ENCODE results near the genes GPR34, CASK, MAOB and ZNF674.

DNA sequence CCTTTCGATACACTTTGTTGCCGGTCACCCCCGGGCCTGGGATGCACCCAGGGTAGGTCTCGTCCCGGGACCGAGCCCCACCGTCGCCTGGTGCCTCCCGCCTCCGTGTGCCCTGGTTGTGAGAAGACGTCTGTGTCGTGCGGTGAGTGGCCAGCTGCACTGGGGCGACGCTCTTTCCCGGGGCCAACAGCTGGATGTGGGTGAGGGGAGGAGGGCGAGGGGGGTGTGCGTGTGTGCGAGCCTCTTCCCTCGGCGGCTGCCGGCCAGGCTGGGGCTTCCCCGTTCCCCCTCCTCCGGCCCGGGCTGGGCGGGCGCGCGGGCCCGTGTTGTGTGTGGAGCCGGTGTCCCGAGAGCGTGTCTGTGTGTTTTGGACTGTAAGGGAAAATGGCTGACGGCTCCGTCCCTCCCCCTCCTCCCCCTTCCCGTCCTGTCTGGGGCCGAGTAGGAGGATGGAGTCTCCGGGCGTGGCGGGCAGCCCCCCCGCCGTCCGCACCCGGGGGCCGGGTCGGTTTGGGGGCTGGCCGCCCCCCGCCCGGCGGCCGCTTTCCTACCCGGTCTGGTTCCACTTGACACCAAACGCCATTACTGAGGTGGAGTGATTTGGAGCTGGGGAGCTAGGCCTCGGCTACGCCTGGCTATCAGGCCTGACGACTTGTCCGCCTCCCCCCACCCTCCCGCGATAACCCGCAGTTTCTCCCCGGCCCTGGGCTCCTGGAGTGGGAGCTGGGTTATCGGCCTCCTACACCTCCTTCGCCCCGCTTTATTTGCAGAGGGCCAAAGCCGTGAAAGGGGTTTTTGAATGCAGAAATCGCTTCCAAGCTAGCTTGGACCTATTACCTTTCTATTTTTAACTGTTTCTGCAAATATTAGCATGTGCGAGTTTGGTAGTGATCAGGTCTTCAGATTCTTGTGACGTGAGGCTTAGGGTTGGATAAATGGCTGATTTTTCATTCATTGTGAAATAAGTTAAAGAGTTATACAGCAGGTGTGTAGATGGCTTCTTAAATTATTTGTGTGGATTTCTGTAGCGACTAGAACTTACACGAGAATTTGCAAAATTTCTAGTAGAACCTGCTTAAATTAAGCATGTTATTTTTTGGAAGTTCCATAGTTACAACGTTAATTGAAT, 1.1 kb downstream of the USP9X start:
- RRBS: 2% methylated on average over 20 of the region's 71 CpGs

GRCh38 chrX:41232151-41233013, 101.6 kb upstream of the DDX3X start:
- RRBS: no CpG with 5 or more reads among the region's 3 CpGs

DNA sequence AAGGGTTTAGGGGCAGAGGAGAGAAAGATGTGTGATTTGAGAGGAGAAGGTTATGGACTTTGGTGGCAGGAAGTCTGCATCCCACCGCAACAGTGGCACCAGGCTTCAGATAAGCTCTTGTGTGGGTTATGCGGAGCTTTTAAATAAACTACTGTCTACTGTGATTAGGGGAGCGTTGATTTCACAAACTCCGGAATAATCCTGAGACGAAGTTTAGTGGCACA, 1.4 kb downstream of the DDX3X start:
- RRBS: no CpG with 5 or more reads among the region's 5 CpGs

GRCh38 chrX:41342801-41343912, 9.2 kb downstream of the DDX3X start:
- RRBS: no CpG with 5 or more reads among the region's 6 CpGs

DNA sequence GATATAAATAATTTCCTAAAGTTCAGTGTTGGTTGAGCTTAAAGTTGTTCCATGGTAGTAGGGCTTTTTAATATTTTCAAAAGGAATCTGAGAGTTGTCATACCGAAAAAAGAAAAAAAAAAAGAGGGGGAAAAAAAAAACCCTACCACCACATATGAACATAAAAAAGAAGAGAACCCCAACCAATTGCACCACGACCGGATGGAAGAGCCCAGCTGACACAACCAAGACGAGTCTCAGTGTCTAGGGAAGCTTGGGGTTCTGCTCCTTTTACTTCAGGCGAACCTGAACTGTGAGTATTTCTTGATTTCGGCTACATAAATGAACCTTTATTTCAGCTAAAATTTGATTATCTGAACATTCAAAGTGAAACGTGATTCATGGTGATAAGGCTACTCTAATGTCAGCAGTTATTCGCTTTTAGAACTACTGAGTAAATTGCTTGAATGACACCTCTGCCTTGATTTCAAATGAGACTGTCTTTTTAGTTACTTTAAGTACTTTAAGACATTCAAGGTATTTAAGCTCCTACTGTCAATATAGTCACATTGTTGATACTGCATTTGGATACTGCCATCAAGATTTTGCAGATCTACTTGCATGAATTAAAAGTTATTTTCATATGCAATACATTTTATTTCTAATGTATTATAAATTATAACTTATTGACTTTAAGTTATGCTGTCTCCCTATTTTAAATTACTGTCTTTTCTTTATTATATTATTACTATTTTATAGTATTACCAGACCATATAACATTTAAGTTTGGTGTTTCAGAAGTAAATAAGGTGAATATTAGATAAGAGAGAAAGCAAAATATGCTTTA, at the start of gene GPR34:
Gene GPR34, plus strand, starts transcription at position 181 of the 826 bp plus-strand sequence.
- RRBS: no CpG with 5 or more reads among the region's 8 CpGs

GRCh38 chrX:41922881-41923911, at the start of gene CASK:
CASK (minus strand) TSS chrX:41923554.
- RRBS: 2% methylated on average over 40 of the region's 155 CpGs

DNA sequence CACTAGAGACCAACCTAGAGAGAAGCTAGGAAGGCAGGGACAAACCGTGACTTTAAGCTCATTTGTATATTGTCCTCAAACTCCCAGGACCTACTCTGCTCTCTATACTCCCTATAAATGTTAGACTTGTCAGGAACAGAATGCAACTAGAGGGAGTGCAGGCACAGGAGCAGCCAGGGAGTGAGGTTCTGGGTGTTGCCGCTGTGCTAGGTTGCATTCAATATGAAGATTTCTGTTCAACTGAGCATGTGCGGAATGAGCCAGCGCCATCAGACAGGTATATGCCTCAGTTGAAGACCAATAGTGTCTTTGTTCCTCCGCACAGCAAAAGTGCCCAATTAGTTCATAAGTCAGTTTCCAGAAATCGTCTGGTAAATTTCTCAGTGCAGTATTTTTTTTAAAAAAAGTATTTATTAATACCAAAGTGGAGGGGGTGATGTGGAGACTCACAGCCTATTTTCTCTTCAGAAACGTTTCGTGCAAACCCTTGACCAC, 1.0 kb upstream of the CASK start:
- RRBS: no CpG with 5 or more reads among the region's 8 CpGs

GRCh38 chrX:41984700-41984899, 61.2 kb upstream of the CASK start:
- RRBS: no CpG with 5 or more reads among the region's 3 CpGs

DNA sequence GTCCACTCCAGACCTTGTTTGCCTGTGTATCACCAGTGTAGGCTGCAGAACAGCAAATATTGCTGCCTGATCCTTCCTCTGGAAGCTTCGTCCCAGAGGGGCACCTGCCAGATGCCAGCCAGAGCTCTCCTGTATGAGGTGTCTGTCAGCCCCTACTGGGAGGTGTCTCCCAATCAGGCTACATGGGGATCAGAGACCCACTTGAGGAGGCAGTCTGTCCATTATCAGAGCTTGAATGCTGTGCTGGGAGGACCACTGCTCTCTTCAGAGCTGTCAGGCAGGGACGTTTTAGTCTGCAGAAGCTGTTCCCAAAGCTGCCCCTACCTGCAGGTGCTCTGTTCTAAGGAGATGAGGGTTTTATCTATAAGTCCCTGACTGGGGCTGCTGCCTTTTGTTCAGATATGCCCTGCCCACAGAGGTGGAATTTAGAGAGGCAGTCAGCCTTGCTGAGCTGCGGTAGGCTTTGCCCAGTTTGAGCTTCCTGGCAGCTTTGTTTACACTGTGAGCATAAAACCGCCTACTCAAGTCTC, 38.1 kb upstream of the PPP1R2C start:
- RRBS: no CpG with 5 or more reads among the region's 4 CpGs

GRCh38 chrX:42933963-42934888, 156.3 kb upstream of the PPP1R2C start:
- RRBS: no CpG with 5 or more reads among the region's 6 CpGs

DNA sequence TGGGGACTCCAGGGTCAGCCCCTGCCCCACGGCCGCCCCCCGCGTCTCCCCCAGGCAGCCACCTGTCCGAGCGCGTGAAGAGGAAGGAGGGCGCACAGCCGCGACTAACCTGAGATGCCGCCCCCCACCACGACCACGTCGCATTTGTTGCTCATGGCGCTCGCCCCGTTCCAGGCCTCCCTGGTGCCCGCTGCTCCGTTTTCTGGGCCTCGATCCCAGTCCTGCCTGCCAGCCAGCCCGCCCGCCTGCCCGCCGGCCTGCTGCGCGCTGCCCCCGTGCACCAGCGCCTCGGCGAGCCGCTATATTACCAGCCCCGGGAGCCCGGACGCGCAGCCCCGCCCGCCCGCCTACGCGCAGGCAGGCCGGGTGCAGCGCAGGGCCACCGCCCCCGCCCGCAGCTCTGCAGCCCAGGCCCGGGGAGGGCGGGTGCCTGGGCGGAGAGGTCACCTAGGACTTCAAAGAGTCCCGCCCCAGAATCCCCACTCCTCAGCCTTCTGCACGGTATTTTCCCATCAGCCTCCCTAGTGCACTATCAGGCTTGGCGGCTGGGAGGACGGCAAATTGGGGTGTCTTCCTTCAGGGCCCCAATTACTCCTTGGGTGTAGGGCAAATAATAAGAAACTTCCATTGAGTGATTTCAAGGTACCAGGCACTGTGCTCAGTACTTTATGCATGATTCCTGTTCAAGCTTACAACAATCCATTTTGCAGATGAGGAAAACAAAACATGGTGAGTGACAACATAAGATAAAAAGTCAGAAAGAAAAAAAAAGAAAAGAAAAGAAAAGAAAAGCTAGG, at the start of gene MAOB:
Gene MAOB, minus strand, starts transcription at position 306 of the 797 bp plus-strand sequence.
- RRBS: 2% methylated on average over 23 of the region's 52 CpGs

DNA sequence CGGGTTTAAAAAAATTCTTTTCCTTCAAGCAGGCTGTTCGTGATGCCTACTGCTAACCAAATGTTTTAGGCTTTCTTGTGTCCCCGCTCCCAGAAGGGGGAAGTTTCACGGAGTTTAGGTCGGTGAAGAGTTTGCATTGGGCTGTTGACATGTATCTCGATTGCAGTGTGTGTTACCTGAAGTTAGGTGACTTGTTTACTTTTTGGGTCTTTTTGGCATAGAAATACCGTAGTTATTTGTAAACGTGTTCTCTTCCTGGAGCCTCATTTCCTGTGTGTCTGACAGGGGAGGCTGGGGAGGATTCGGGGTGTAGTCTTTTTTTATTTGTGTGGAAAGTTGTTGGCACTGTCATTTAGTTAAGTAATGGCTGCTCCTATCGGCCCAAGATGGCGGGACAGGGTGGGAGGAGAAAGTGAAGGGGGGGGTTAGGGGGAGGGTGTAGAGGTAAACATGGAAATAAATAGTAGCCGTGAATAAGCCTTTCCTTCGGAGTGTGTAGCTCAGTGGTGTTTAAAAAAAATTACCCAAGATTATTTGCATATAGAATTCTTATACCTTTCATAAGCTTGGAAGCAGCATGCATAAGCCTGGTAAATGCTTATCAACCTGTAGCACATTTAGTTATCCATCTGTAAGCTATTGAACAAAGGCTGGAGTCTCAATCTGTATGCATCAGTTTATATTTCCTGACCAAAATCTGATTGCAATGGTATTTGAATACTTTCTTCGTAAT, 1.5 kb downstream of the KDM6A start:
- RRBS: no CpG with 5 or more reads among the region's 14 CpGs

- RRBS: no CpG with 5 or more reads among the region's 9 CpGs
These were observed 18.5 kb downstream of the KDM6A start for GRCh38 chrX:44891353-44892001.

DNA sequence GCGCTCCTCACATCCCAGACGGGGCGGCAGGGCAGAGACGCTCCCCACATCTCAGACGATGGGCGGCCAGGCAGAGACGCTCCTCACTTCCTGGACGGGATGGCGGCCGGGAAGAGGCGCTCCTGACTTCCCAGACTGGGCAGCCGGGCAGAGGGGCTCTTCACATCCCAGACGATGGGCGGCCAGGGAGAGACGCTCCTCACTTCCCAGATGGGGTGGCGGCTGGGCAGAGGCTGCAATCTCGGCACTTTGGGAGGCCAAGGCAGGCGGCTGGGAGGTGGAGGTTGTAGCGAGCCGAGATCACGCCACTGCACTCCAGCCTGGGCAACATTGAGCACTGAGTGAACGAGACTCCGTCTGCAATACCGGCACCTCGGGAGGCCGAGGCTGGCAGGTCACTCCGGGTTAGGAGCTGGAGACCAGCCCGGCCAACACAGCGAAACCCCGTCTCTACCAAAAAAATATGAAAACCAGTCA, 38.5 kb downstream of the KDM6A start:
- RRBS: no CpG with 5 or more reads among the region's 30 CpGs

GRCh38 chrX:45000265-45001136, 127.5 kb downstream of the KDM6A start:
- RRBS: no CpG with 5 or more reads among the region's 18 CpGs

- RRBS: no CpG with 5 or more reads among the region's 7 CpGs
These were observed 130.9 kb downstream of the DIPK2B start for GRCh38 chrX:45069474-45070482.

DNA sequence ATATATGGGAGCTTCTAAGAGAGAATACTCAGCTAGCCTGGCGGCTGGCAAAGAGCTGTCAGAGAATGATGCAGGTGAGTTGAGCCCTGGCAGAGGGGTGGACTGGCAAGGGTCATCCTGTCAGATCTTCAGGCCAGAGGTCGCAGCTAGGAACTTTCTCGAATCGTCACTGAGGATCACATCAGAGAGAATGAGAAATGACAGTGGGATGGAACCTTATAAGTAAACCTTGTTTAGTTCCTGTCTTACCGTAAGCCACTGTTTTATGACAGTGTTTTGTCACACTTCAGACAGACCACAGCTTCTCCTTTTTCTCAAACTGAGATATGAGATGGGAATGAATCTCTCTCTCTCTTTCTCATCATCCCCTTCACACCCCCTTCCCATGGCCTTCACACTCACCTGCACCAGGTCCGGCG, 9.3 kb downstream of the DIPK2B start:
- RRBS: no CpG with 5 or more reads among the region's 7 CpGs

DNA sequence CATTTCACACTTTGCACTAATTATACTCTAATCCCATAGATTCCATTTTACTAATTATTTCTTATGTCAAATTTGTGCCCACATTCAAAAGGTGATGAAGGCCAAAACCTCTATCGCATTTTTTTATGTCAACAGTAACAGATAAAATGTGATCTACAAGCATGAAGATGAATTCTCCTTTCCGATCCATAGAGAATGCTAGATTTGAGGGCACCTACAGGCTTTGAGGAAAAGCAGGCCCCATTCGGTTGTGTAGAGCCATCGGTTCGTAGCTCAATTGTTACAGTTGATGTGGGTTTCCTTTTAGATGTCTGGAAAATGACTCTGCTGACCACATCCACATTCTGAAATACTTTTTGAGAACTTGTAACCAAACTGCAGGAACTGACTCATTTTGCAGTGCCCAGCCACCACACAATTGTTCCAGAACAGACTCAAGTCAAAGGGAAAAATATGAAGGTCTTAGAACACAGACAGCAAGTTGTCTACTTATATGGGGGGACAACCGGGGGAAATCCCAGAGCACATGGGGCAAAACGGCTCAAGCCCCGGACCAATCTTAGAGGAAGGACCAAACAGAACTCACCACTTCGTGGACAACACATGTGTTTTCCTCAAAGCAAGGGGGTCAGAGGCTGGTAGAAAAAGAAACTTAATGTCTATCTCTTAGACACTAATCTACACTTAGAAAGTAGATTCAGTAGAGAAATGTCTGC, 557.6 kb upstream of the DIPK2B start:
- RRBS: no CpG with 5 or more reads among the region's 9 CpGs

DNA sequence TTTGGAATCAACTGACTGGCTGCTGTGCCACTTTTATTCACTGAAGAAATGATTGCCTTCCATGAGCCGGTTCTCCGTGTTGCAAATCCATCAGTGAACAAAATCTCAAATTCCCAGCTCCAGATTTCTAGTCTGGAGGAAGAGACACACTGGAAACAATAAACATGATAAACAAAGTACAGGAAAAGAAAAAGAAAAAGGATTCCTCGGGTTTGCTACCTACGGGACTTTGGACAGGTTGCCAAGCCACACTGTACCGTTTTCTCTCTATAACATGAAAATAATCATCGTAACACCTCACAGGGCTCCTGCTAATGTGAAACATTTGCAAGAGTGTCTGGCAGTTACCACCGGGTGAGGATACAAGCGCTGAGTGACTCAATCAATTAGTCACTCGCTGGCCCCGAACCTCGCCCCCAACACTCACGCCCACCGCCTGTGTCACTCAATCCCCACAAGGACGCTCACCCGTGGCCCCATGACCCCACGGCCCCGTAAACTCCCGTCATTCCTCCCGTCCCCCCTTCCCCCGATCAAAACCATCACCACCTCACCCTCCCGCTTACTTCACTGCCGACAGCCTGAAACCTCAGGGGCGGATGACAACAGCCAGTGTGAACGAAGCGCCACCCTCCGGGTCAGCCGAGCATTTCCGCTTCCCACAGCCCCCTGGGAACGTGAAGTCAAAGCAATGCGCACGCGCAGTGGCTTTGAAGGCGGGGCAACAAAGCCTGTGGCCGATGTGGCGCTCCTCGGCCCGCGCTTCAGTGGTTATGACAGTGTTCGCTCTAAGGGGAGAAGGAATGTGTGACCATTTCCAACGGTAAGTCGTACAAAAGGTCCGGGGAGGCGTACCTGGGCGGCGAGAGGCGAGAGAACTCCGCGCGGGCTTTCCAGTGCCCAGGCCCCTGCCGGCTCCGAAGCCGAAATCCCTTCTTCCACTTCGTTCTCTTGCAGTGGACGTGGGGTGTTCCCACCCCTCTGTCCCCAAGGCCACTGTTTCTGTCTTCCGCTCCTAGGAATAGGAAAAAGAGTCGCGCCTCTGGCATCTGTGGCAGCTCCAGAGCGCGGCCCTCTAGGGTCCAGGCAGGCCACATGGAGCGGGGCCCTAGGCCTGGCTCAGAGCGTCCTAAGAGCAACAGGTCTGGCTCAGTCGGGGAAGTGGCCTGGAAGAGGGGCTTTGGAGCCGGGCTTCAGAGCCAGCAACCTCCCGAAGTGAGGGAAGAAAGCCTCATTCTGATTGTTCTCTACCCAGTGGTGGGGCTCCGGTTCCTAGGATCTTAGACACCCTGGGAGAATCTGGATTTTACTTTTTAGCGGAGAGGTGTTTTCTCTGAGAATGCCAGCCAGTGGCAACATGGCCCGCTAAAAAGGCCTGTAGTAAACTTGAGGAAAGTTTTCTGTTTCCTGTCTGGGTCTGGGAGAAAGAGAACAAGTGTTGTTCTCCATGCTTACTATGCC, at the start of gene ZNF674:
Gene ZNF674, minus strand, starts transcription at position 617 of the 1,461 bp plus-strand sequence.
- RRBS: 2% methylated on average over 12 of the region's 67 CpGs

GRCh38 chrX:46582808-46583345, 9.3 kb downstream of the CHST7 start:
- RRBS: no CpG with 5 or more reads among the region's 2 CpGs

All from epithelial cell of esophagus (primary cell).